H7 (cell line): ENCODE results near the gene NPAS3.

DNA sequence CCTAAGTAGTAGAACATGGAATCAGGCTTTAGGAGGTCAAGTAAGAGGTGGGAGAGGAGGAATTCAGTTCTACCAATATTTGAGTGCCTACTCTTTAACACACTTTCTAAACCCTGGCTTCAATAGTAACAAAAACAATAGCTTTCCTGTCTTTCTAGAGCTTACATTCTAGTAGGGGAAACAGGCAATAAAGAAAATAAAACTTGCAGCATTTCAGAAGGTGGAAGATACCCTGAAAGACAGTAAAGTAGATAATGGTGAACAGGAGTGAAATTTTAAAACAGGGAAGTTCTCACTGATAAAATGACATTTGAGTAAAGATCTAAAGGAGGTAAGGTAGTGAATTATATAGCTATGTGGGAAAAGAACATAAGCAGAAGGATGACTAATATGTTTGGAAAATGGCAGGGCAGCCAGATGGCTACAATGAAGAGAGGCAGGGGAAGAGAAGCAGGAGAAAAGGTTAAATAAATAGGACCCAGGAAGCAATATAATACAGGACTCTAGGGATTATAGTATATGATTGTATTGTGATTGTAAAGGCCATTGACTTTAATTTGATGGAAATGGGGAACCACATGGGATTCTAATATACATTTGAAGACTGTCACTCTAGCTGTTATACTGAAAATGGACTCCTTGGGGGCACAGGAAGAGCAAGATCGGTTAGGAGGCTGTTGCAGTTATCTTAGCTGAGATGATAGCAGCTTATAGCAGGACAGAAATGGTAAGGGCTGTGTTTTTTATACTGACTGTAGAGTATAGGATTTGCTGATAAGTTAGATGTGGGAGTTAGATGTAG is 33.0 kb downstream of the SCFD1 start:
- RAMPAGE, long total RNA = no peak

DNA sequence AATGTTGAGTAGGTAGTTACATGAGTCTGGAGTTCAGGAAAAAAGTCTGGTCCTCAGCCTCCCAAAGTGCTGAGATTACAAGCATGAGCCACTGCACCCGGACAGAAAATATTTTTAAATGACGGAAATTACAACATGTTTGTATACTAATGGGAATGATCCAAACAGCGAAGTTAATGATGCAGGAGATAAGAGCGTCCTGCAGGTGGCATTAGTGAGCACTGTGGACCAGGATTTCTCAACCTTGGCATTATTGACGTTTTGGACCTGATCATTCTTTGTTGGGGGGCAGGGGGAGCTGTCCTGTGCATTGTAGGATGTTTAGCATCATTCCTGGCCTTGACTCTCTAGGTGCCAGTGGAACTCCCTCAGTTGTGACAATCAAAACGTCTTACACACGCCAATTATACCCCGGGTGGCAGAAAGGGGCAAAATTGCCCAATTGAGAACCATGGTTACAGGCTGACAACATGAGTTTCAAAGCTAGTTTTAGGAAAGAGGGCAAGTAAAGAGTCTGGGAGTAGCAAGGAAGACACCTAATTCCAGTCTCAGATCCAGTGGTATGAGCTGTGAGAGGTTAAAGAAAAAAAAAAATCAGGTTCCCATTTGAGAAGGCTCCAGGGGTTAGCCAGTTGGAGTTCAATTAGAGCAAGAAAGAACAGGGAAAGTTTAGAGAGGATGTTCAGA is 34.2 kb downstream of the SCFD1 start:
- RAMPAGE, long total RNA = no peak

DNA sequence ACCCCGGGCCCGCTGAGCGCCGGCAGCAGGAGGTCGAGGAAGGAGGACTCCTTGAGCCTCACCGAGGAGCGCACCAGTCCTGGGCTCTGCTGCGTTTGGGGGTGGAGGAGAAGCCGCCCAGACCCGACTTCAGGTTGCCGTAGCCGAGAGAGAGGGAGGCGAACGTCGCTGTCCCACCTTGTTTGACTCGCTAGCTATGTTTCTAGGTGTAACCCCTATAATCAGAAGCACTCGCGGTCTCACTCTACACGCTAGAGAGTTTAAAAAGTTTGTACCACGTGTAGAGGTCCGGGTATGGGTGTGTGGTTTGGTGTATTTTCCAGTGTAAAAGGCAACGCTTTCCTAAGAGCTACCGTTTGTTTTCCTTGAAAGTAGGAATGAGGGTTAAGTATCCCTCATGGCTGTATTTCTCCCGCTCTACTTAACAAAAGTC is 1.0 kb downstream of the COCH start:
- RAMPAGE, long total RNA = no peak

- RAMPAGE, long total RNA = no peak
Observed at GRCh38 chr14:31023782-31024469, 1.5 kb upstream of the AP4S1 start.

- RAMPAGE, long total RNA = no peak
Observed at GRCh38 chr14:31121122-31121785, 86.3 kb downstream of the HECTD1 start.

DNA sequence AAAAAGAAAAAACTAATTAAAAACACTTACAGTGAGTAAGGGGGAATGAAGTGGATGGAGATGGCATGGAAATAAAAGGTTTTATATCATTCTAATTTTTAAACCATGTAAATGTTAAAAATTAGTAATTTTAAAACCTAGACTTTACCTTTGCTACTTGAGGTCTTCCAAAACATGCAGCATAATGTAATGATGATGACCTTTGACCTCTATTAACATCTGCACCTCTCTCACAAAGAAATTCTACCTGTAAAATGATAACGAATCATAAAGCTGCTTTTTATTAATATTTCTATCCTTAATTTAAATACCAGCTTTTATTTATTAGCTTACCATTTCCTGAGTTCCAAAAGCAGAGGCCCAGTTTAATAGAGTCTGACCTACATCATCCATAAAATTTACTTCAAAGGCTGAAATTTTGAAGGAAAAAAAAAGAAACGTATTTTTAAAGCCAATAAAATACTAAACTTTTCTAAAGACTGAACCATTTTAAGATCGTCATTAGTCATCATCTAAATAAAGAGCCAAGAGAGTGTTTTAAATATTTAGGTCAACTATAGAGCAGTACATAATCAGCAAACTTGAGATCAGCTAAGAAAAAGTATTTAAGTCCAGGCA is 35.8 kb downstream of the HECTD1 start:
- RAMPAGE, long total RNA = no peak

DNA sequence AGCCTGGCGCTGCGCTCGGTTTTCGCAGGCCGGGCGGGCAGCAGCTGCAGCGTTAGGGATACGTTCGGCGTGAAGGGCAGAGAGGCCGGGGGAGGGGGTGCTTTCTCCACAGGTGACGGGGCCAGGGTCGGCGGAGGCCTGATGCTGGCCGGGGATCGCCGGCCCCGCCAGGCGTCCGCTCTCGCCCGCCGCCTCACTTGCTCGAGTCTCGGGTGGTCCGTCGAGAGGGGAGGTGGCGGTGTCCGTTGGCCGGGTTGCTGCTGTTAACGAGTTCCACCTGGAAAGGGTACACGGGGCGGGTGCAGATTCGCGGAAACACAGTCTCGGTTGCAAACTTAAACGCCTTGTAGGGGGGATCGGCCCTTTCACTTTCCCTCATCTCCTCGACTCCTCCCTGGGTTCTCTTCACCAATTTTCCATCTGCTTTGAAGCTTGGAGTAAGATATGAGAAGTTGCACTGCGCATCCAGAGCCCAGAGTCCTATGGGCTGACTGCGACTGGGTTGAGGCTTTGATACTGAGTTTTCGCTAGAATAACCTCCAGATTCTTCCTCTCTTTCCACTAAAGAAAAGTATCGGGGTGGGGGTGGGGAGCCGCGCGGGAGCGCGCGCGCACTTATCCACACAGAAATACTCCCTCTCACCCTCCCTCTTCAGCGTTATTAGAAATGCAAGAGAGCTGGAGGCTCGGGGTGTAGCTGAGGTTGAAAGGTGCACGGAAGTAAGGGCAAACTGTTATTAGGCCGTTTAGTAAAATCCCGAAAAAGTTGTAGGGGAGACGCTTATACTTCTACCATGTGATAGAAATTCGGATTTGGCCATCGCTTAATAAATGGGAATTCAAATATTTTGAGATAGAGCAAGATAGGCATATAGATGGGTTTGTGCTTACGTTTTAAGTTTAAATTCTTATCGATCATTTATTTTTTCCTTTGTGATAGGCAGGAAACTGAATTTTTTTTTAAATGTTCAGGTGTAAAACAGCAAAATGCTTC is 770 bp downstream of the ARHGAP5 start:
- RAMPAGE, long total RNA = no peak

DNA sequence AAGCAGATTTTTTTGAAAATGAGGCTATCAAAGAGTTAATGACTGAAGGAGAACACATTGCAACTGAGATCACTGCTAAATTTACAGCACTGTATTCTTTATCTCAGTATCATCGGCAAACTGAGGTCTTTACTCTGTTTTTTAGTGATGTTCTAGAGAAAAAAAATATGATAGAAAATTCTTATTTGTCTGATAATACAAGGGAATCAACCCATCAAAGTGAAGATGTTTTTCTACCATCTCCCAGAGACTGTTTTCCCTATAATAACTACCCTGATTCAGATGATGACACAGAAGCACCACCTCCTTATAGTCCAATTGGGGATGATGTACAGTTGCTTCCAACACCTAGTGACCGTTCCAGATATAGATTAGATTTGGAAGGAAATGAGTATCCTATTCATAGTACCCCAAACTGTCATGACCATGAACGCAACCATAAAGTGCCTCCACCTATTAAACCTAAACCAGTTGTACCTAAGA is 16.3 kb downstream of the ARHGAP5 start:
- RAMPAGE, long total RNA = no peak

GRCh38 chr14:32473268-32474017 is 144.3 kb downstream of the AKAP6 start:
- RAMPAGE, long total RNA = no peak

DNA sequence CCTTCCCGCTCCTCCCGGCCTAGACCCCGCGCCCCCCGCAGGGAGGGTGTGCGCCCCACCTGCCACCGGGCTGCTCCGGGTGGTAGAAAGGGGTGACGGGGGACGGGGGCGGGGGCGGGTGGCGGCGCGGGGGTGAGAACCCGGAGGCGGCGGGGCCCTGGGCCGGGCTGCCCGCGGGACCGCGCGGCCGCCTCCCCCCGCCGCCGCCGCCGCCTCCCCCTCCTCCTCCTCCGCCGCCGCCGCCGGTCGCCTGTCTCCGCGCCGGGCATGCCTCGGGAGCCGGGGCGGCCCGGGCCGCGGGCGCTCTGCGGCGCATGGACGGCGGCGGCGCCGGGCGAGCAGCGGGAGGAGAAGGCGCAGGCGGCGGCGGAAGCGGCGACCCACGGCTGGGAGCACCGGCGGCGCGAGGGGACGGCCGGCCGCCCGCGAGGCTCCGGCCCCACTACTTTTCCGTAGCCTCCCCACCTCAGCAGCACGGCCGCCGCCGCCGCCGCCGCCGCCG is at the start of gene NPAS3:
Gene NPAS3, plus strand, starts transcription at position 242 of the 502 bp plus-strand sequence.
- RAMPAGE, long total RNA = no peak

DNA sequence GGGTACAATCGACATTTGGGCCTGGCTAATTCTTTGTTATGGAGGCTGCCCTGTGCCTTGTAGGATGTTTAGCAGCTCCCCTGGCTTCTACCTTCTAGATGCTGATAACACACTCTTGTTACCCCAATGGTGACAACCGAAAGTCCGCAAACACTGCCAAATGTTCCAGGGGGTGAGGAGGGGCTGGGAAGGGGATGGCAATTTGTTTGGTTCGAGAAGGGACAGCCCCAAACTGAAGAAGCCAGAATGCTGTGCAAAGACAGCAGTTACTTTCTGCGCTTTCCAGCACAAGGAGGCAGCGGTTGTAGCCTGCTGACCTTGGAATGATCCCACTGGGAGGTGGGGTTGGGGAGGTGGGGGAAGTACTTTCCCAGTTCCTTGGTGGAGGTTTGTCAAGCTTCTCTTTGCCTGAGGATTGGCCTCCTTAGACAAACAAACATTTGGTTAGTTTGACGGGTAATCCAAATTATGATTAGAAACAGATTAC is 78.9 kb upstream of the EGLN3 start:
- RAMPAGE, long total RNA = no peak

DNA sequence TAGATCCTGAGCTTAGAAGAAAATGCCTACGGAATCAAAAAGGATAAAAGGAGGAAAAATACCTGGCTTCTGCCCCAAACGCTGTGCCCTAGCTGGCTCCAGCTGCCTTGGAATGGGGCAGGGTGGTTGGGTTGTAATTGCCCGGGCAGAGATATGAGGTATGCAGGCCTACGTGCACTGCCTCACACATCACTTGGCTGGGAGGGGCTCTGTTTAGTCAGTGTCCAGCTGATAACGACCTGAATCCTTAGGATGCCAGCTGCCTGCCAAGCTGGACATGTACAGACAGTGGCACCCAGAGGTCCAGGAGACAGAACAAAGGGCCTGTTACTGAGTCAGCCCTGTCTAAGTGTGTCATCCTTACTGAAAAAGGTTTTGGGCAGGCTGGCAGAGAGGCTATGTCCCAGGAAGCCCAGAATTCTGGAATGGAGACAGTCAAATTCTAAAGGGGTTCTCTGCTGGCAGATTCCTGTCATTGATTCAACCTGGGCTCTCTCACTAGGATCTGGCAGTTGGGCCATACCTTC is 84.8 kb upstream of the EGLN3 start:
- RAMPAGE, long total RNA = no peak

DNA sequence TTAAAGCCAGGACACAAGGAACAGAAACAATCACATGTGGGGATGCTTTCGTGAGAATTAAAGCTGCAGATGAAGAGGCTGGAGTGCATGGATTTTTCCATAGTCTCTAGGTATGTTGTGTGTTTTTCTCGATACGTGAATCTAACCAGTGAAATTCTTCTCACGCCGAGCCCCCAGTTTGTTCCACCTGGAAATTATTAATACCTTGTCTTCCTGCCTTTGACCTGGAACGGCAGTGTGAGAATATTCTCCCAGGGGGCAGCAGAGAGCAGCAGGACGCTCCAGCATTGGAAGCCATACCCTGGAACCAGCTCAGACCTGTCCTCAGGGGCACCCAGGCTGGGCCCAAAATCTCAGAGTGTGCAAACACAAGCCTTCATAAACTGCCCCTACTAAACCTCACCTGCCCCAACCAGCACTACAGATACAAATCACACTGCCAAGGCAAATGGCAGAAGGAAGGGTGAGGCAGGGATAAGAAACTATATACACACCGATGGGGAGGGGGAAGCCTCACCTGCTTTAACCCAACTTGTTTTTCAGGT is 130.4 kb downstream of the SPTSSA start:
- RAMPAGE, long total RNA = no peak

- RAMPAGE, long total RNA = no peak
Observed at GRCh38 chr14:34700072-34700682, 14.2 kb downstream of the CFL2 start.

DNA sequence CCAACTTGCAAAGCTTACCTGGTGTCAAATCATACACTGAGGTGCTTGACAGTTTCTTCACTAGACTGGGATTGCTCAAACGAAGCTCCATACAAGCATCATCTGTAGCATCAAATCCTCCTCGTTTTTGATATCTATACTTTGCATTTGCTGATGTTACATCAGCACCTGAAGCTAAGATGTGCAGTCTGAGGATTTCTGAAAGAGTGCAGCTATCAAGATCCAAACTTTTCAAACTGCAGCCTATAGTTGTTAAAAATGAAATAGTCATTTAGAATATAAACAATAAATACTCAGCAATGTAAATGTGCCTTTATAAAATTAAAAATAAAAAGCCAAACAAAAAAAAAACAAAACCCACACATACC is 71.3 kb upstream of the CFL2 start:
- RAMPAGE, long total RNA = no peak

DNA sequence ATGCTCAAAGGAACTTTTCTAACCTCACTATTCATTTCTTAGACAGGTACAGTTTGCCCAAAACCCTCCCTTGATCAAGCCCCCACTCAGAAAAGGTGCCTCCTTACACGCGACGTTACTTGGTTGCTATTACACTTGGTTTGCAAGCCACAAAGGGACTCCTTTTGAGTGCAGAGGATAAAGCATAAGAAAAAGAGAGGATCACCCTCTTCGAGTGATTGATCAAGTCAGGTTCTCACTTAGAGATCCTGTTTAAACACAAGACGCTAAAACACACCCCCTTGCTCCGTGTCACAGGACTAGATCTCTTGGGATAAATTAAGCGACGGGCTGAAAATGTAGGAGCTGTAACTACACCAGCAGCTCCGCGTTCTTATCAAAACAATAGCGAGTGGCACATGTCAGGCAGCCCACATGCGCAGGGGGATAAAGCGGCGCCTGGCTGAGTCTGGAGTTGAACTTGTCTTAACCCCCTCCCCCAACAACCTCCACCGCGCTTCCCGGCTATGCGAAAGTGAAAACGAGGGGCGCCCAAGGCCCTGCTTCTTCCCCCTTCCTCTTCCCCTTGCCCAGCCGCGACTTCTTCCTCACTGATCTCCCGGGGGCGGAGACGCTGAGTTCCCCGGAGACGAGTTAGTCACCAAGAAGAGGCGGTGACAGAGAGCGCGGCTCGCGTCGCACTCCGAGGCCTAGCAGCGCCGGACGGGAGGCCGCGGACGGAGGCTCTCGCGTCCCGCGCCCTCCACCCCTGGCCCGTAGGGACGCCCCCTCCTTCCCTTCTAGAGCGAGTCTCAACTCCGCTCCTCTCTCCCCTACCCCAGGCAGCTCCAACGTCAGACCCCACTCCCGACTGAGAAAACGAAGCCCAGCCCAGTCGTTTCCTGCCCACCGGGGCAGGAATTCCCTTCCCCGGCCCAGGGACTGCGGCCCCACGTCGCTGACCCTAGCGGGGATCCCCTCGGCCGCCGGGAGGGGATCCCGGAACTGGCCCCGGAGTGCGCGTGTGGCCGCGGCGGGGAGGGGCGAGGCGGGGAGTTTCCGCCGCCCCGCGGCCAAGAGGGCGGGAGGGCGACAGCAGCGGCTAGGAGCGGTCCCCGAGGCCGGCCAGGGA is 1.7 kb downstream of the BAZ1A start:
- RAMPAGE, long total RNA = no peak

DNA sequence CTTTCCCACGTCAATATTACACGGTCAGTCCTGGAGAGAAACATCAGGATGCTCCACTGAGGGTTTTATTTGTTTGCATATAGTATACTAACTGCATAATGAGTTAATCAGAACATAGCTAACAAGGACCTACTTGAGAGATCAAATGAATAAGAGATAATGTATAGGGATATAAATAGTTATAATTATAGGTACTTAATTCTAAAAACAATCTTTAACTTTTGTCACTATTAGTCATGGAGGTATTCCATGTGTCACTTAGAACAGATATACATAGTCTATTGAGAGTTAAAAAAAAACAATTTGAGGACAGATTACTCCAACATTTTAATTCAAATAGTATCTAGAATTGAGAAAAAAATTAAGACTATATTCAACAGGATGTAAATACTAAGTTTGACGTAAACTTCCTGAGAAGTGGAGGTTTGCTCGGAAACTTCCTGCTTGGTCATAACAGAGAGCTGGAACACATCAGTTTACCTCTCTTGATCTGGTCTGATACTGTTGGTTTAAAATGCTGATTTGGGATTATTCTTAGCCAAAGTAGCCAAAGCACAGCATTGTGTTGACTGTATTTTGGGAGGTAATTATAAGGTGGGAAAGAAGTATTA is 52.5 kb upstream of the SRP54 start:
- RAMPAGE, long total RNA = no peak

DNA sequence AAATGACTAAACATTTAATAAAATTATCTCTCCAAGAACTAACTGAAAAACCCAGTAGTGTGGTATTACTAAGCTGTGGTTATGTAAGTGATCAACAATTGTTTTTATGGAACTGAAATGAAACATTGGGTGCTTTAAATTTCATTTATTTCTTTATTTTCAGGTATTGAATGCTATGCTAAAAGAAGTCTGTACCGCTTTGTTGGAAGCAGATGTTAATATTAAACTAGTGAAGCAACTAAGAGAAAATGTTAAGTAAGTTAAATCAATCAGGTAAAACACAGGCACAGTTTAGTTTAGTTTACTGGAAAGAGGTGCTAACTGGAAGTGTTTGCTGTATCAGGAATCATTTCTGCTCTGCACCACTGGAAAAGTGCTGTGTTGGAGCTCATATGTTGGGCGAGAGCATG is 16.6 kb downstream of the SRP54 start:
- RAMPAGE, long total RNA = no peak

DNA sequence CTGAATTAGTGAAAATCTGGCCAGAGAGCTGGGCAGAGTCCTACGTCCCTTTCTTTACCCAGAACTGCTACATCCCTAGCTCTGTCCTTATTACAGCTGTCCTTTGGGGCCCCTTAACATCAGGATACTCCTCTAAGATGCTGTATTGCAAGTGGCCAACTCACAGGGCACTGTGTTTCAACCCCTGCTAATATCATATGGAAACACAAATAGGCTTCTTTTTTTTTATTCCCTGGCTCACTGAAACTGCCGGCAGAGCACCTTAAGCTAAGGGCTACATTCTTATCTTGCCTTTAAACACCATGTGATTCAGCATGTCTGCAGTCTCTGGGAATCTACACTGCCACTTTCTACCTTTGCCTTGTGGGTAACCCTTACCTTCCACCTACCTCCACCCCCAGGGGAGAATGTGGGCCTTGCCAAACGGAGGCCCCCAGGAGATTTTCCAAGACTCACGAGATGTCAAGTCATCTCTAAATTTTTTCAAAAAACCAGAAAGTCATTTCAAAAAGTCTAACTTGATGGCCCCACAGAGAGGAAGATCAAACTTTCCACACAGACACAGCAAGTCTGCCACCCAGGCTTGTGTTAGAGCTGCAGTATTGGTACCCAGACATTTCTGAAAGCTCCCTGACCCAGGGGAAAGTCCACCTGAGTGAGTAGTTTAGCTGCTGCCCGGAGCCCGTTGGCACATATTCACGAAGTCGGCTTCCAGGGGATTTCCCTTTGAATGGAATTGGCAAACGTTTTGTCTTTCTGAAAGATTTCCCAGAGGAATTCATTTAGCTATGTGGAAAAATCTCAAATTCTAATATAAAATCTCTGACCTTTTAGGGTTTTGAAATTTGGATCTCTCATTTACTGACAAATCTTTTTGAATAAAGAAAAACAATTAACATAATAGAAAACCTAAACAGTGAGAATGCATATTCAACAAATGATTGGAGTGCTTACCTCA is 4.7 kb upstream of the PSMA6 start:
- RAMPAGE, long total RNA = no peak

DNA sequence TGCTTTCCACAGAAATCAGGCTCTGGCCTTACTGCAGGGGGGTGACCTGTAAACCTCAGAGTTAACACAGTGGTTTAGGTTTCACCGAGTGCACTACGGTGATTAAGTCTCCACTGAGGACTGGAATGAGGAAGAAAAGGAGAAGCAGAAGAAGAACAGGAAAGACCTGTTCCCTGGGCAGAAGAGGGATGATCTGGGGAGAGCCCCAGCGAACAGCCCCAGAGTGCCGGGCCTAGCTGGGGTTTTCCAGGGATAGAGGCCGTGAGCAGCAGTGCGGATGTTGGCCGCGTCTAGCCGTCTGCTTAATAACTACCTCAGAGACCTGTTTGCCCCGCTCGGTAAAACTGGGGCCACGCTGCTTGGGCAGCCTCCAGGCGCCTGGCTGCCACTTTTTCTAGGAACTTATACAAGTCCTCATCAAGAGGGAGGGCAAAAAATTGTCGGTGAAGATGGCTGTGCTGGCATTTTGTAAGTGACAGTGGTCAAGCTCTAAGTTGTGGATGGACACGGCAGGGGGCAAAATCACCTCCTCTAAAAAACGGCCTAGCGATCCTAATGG is 40.1 kb downstream of the PSMA6 start:
- RAMPAGE, long total RNA = no peak